Epidermal melanocyte (primary cell): ENCODE data around the gene UNC119B.

GRCh38 chr12:120563211-120563745, 17.9 kb downstream of the POP5 start:
- RRBS = 100% methylated on average over 2 of the region's 9 CpGs

GRCh38 chr12:120563746-120564335, 17.4 kb downstream of the POP5 start:
- RRBS = no CpG with 5 or more reads among the region's 6 CpGs

DNA sequence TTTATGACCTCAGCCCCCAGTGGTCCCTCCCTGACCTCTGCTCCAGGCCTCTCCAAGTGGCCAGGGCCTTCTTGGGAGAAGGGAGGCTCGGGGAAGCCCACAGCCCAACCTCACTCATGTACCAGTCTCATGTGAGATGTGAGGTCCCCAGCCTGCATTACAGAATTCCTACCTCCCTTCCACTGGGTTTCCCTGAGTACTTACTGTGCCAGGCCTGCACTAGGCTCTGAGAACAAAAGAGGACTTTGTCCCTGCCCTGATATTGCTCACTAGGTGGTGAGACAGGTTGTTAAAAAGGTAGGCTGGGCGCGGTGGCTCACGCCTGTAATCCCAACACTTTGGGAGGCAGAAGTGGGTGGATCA, 9.8 kb upstream of the POP5 start:
- RRBS = no CpG with 5 or more reads among the region's 4 CpGs

DNA sequence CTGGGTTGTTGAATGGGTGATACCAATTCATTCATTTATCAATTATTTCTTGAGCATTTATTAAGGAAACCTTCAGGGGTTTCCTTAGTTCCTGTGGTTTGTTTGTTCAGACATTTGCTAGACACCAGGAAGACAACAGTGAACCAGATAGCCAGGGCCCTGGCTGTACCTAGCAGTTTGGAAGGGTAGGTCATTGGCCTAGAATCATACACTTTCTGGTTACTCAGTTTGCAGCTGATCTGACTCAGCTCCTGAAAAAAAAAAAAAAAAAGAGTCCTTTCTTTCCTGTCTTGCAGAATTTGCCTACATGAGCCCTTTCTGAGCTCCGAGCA, 2.3 kb downstream of the CABP1 start:
- RRBS = no CpG with 5 or more reads among the region's 1 CpG

GRCh38 chr12:120693791-120694471, 7.0 kb downstream of the MLEC start:
- RRBS = no CpG with 5 or more reads among the region's 7 CpGs

GRCh38 chr12:120698453-120699407, 11.5 kb upstream of the UNC119B start:
- RRBS = no CpG with 5 or more reads among the region's 5 CpGs

DNA sequence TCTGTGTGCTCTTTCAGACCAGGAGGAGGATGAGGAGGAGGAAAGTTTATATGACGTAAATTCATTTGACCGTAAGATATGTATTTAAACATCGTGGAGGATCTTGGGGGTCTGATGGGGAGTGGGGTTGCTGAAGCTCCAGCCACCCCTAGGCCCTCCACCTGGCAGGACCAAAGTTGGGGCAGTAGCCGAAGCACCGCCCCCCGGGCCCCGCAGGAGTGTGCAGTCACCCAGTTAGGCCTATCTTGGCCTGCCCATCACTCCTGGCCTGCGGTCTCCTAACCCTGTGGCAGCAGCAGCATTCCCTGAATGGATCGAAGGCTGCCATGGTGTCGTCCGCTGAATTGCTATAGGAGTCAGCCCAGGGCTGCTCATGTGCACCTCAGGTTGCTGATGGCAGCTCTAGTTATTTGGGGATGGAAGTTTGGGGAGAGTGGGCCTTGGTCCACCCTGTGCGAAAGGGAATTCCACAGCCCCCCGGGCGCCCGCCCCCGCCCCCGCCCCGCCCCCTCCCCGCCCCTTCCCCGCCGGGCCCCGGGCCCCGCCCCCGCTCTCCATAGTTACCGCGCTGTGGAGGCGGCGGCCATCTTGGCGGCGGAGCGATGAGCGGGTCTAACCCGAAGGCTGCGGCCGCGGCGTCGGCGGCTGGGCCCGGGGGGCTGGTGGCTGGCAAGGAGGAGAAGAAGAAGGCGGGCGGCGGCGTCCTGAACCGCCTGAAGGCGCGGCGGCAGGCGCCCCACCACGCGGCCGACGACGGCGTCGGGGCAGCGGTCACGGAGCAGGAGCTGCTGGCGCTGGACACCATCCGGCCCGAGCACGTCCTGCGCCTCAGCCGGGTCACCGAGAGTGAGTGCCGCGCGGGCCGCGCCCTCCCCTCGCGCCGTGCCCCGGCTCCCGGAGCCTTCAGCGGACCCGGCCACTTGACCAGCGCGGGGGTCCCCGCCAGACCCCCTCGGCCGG, at the start of gene UNC119B:
TSS of gene UNC119B (plus strand) at position 586 of the 960 bp plus-strand sequence.
- RRBS = 1% methylated on average over 23 of the region's 82 CpGs

GRCh38 chr12:120710833-120711285, 601 bp downstream of the UNC119B start:
- RRBS = 3% methylated on average over 11 of the region's 27 CpGs

GRCh38 chr12:120742092-120742464, 16.5 kb downstream of the ACADS start:
- RRBS = 100% methylated on average over 1 of the region's 9 CpGs

DNA sequence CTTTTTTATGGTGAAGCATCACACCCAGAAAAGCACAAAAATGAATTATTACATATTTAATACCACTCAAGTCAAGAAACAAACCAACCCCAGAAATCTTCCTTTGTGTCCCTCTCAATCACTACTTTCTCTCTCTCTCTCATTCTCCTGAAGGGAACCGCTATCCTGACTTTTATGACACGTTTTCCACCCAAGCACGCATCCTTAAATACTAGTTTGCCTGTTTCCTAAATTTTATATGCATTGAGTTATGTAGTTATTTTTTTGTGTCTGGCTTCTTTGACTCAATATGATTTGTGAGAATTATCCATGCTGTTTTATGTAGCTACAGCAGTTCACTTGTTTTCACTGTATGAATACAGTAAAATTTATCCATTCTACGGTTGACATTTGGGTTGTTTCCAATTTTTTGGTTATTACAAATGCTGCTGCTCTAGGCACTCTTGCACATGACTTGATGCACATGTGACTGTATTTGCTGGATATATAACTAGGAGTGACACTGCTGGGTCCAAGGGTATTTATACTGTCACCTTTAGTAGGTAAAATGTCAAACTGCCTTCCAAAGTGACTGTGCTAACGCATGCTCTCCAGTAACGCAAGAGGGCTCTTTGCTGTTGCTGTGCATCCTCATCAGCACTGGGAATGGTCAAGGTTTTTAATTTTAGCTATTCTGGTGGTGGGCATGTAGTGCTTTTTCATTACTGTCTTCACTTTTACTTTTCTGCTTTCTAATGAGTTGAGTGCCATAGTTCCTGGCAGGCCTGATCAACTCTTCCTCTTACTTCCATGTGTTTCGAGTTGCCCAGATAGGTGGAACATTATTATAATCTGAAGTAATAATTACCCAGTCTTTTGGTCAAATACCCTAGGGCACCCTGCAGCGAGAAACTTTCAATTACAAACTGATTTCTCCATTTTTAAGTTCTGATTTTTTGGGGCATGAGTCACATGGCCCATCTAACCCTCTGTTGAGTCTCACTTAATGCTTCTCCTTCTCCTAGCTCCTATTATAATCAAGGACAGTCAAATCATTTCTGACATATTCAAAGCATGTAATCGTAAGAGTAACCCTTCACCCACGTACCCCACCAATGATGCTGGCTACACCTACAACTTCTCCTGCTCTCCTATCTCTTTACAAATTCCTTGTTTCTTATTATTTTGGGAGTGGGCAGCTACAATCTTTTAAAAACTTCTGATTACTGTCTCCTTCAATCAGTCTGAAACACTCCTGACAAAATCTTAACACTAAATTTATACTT, 62.3 kb downstream of the ACADS start:
- RRBS = no CpG with 5 or more reads among the region's 10 CpGs

DNA sequence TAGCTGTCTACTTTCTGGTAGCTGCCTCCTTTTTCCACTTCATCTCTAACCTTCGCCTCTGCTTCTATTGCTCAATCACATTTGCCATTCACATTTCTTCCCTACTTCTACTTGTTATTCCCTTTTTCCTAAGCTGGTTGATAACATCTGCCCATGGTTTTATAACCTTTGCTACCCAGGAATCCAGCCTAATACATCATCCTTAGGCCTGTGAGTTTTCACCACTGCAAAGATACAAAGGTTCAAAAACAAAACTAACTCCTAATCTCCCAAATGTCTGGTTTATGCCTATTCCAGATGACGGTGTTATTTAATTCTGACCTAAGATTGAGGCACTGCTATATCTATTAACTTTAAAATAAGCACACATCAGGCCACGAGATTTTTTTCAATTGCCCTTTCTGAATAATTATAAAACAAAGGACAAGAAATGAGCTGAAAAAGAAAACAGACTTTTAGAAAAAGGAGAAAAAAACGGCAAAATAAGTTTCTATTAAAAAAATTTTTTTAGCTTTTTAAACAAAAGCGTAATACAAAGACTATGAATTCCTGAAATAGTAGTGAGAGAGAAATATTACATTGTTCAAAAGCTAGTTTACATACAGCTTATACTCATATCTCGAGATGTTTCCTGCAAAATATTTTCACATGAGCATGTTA, 13.0 kb downstream of the SPPL3 start:
- RRBS = no CpG with 5 or more reads among the region's 6 CpGs

- RRBS = no CpG with 5 or more reads among the region's 13 CpGs
These were observed 21.6 kb upstream of the SPPL3 start for GRCh38 chr12:120925607-120926331.

- RRBS = no CpG with 5 or more reads among the region's 2 CpGs
These were observed 23.1 kb upstream of the HNF1A start for GRCh38 chr12:120955289-120955652.

- RRBS = no CpG with 5 or more reads among the region's 8 CpGs
These were observed 16.8 kb upstream of the HNF1A start for GRCh38 chr12:120961597-120961906.

GRCh38 chr12:120961907-120963113, 16.0 kb upstream of the HNF1A start:
- RRBS = no CpG with 5 or more reads among the region's 12 CpGs

GRCh38 chr12:121004144-121004709, 12.1 kb downstream of the C12orf43 start:
- RRBS = no CpG with 5 or more reads among the region's 17 CpGs

DNA sequence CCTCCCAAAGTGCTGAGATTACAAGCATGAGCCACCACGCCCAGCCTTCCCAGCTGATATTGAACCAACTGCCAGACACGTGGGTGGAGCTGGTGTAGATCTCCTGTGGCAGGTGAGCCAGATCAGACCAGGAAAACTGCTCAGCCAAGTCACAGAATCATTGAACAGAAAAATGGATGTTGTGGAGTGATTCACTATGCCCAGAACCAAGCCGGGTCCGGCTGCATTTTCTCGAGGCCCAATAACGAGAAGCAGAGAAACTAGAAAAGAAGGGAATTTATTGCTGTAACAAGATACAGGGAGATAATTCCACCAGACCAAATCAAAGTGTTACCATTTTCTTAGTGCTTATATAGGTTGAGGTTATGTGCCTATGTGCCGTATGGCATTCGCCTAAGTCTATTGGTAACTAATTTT, 8.5 kb upstream of the OASL start:
- RRBS = no CpG with 5 or more reads among the region's 8 CpGs

- RRBS = no CpG with 5 or more reads among the region's 2 CpGs
These were observed 15.8 kb upstream of the P2RX7 start for GRCh38 chr12:121116877-121117263.

GRCh38 chr12:121279349-121280104, 17.0 kb downstream of the CAMKK2 start:
- RRBS = no CpG with 5 or more reads among the region's 22 CpGs

GRCh38 chr12:121404808-121405527, 5.0 kb downstream of the RNF34 start:
- RRBS = no CpG with 5 or more reads among the region's 1 CpG